Progenitor cell of endocrine pancreas (in vitro differentiated cells): ENCODE measurements around the gene C1orf100.

DNA sequence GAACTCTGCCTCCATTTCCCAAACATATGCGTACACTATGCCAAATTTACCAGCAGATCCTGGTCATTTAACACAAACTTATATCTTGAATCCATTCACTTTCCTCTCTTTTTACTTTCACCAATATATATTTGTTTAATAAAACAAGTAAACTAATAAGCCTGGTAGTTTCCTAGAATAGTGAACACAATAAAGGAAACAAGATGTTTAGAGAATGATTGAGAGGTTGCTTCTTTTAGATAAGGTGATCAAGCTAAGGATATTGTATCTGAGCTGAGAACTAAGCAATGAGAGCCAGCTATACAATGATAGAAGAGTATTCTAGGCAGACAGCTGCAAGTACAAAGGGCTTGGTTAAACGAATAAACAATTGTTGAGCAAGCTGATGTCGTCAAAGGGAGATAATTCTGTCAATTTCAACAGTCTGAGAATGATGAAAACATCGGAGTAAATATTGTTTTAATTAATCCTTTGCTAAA, 5.4 kb upstream of the FH start:
- PRO-cap: no peak

- PRO-cap: no peak
Measured at GRCh38 chr1:241593084-241593846, 46.9 kb downstream of the CHML start.

GRCh38 chr1:241597371-241598148, 42.6 kb downstream of the CHML start:
- PRO-cap: no peak

GRCh38 chr1:241628392-241628972, 11.7 kb downstream of the CHML start:
- PRO-cap: no peak

DNA sequence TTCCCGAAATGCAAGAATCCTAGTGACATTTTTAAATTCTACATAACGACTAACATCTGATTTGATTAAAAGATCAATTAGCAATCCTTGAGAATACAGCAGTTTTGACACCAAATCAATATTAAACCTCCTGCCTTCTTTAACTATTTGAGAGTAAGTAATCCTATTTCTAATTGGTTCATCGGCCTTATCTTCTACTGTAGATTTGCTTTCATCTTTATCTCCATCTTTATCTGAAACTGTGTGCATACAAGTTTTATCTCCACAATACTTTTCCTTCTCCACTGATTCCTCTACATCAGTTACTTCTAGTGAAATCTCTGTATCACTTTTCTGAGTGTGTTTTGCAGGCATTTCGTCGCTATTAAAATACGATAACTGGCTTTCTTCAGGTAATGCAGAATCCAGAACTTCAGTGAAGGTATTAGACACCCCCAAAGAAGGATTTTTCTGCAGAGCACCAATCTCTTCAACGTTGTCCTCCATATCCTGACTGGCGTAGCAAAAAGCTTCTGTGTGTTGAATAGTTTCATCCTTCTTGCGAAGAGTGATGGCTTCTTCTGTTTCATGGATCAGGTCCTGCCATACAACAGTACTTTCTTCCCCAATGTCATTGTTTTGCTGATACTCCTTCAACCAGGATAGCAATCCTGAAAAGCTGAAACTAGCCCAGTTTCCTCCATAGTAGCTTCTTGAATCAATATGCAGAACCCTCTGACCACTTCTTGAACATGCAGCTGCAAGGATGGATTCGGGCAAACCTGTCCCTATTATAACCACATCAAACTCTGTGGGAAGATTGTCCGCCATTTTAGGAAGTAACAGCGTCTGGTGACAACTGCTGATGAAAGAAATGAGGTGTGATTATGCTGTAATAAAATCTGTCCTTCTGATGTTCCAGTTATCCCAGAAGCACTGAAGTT, 5.0 kb downstream of the CHML start:
- PRO-cap: no peak

- PRO-cap: no peak
Measured at GRCh38 chr1:241748958-241749601, 97.0 kb downstream of the WDR64 start.

- PRO-cap: no peak
Measured at GRCh38 chr1:242008853-242009178, 9.9 kb upstream of the MAP1LC3C start.

GRCh38 chr1:243185901-243186513, 69.1 kb downstream of the CEP170 start:
- PRO-cap: no peak

GRCh38 chr1:243323466-243323879, 67.6 kb downstream of the SDCCAG8 start:
- PRO-cap: no peak

GRCh38 chr1:243421698-243422442, 166.0 kb downstream of the SDCCAG8 start:
- PRO-cap: no peak

- PRO-cap: no peak
Measured at GRCh38 chr1:243454622-243454967, 198.8 kb downstream of the SDCCAG8 start.

DNA sequence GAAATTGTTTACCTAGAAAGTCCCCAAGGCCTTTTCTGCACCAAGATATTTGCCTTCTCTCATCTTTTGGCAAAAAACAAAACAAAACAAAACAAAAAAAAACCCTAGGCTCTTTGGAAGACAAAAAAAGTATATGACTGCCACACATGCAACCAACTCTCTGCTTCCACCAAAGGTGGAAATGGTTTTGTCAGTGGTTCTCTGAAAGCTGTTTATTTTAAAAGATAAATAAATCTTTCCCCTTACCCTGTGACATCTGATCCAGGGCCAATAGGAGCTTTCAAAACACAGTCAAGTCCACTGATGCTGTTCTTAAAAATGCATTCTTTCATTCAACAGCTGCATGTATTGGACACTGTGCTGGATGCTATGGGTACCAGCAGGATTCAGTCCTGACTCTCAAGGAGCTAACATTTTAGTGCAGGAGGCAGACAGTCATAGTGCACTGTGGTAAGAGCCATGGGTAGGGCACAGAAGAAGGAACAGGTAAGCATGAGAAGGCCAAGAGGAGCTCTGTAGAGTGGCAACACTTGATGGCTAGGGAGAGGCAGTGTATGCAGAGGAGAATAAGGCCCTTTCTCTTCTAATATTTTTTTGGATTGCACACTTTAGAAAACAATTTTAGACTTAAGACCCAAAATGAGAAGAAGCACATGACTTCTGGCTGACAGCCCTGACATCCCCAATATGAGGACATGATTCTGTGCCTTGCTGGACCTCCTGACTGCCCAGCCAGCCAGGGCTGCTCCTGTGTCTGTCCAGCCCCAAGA, 207.1 kb downstream of the SDCCAG8 start:
- PRO-cap: no peak

- PRO-cap: no peak
Measured at GRCh38 chr1:244092155-244092687, 41.1 kb downstream of the ZBTB18 start.

GRCh38 chr1:244094757-244095229, 43.7 kb downstream of the ZBTB18 start:
- PRO-cap: no peak

DNA sequence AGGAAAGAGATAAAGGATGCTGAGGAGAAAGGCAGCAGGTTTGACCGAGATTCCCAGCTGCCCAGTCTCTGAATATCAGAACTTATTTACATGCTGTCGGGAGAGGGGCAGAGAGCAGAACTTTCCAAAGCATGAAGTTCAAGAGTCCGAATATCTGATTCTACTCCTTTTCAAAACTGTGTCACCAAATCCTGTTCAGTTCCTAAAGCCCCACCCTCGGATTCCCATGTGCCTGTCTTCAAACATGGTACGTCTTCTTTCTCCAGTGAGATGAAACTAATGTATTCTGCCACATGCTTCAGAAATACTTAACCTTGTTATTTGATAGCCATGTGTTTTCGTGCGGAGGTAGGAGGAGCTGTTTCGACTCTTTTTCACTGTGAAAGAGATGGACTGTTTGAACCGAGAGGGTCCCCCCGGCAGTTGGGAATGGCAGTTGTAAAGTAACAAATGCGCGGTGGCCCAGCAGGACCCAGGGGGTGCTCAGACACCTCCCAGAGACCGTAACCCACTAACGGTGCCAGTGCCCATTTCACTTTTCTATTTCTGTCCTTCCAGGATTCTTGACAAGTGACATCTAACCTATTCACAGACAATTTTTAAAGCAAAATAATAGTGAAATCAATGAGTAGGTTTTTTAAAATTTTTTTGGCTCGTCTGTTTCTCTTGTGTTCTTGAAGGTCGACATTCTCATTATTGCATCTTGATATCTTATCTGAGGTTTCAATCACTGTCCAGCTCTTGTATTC, 67.2 kb downstream of the ZBTB18 start:
- PRO-cap: no peak

GRCh38 chr1:244352434-244352788, at the start of gene C1orf100:
C1orf100 (plus strand) TSS chr1:244352635.
- PRO-cap: no peak

DNA sequence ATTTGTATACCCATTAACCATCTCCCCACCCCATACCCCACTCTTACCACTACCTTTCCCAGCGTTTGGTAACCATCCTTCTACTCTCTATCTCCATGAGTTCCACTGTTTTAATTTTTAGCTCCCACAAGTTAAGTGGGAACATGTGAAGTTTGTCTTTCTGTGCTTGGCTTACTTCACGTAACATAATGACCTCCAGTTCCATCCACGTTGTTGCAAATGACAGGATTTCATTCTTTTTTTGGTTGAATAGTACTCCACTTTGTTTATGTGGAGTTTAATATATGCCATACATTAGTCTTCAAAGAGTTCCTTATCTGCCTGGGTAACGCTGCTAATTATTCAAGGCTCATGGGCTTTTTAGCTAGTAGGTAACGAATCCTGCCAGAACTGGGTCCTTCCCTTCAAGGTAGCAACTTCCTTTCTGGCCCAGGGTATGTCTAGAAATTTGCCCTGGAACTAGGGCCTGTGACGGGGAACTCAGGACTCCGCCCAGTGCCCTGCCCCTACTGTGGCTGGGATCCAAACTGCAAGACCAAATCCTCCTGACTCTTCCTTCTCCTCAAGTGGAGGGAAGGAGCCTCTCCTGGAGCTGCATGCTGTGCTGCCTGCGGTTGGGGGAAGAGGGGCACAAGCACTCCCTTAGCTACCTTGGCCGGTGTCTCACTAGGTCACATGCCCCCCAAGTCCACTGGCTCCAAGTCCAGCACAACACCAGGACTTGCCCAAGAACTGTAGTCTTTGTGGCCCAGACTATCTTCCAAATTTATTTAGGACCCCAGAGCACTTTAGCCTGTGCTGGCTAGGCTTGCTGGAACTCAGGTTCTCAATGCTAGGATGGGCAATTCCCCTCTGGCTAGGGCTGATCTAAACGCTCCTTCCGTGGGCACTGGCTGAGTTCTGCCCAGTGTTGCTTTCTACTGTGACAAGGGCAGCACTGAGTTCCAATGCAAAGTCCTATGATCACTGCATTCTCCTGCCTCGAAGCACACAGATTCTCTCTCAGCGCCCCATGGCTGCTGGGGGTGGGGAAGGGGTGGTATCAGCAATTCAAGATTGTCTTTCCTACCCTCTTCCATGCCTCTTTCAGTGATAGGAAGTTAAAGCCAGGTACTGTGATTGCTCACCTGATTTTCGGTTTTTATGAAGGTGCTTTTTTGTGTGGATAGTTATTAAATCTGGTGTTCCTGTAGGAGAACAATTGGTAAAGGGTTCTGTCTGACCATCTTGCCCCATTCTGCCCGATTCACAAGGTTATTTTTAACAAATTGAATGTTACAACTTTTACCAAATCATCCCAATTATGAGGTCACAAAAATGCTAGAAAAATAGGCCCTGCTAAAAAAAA, 12.2 kb downstream of the ADSS2 start:
- PRO-cap: no peak

- PRO-cap: no peak
Measured at GRCh38 chr1:244454359-244454887, 2.7 kb upstream of the ADSS2 start.

DNA sequence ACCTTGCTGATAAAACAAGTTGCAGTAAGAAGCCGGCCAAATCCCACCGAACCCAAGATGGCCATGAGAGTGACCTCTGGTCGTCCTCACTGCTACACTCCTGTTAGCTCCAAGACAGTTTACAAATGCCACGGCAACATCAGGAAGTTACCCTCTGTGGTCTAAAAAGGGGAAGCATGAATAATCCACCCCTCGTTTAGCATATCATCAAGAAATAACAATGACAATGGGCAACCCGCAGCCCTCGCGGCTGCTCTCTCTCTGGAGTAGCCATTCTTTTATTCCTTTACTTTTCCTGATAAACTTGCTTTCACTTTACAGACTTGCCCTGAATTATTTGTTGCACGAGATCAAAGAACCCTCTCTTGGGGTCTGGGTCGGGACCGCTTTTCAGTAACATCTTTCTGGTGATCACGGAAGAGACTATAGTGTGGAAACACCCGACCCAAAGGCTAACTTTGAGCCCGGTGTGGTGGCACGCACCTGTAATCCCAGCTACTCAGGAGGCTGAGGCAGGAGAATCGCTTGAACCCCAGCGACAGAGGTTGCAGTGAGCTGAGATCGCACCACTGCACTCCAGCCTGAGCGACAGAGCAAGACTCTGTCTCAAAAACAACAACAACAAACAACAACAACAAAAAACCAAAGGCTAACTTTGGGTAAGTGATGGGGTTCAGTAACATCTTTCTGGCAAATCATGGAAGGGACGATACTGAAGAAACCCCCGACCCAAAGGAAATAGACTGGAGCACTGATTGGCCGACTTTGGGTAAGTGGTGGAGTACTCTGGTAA, 19.7 kb upstream of the COX20 start:
- PRO-cap: no peak

- PRO-cap: bidirectional peak, plus-strand start at chr1:244834080, minus-strand start at chr1:244834086; bidirectional peak, plus-strand start at chr1:244834479, minus-strand start at chr1:244834283
Measured at GRCh38 chr1:244833508-244834652, 1.6 kb upstream of the COX20 start.